ENCODE results near the genes RALGAPB, SLC32A1, ACTR5 and DHX35.

GRCh38 chr20:38433724-38434703, 38.6 kb upstream of the RALGAPB start:
- PRO-cap = no peak

- PRO-cap = no peak
Observed at GRCh38 chr20:38449104-38449751, 23.4 kb upstream of the RALGAPB start.

DNA sequence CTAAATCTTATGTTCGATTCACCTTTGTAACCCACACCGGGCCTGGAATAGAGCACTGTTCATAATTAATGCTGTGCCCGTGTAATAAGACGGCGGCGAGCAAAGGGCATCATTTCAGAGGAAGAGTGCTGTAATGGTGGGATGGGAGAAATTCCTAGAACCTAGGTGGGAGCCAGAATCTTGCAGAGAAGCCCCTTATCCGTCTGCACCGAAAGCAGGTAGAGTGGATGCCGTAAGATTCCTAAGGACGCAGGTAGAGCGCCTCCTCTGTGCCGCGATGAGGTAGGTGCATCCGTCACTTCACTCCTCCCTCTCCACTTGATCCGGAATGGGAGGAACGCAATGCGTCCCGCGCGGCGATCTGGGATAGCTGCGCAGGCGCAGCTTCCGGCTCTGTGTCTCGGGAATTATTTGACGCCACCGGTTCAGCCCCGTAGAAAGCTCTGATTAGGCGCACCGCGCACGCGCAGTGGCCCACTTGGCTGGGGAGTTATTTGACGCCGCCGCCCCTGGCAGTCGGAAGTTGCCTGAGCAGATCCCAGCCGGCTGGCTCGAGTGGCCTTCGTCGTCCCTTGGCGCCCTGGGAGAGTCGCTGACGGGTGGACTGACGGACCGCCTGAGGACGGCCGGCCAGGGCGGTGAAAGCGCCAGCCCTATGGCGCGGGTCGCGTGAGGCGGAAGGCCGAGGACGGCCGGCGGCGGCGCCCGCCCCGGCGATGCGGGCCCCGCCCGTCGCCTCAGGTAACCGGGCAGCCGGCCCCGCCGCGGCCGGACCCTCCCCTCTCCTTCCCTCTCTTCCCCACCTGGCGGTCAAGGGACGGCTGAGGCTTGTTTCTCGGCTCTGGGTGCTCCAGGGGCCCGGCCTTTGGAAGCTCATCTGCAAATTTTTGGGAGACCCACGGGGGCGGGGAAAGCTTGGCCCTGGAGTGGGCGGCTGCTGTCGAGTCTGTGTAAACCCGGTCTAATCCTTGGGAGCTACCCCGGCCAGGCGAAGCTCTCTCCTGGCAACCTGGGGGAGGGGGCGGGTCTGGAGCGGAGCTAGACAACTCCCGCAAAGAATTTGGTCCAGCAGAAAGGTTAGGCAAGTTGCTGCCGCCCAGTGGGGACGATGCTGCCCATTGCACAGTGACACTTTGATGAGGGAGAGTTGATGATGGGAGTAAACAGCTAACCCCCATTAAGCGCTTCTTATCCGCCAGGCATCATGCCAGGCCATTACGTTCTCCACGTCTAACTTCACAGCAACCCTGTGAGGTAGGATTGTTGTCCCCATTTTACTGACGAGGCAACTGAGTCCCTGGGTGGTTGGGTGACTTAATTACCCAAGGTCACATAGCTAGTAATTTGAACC, at the start of gene RALGAPB:
Gene RALGAPB (plus strand): TSS at position 515 of the 1,351 bp plus-strand sequence.
- PRO-cap = bidirectional peak, plus-strand start at position 534 of the sequence, minus-strand start at position 320 of the sequence

GRCh38 chr20:38723692-38724806, at the start of gene SLC32A1:
Gene SLC32A1 (plus strand): TSS chr20:38724486.
- PRO-cap = no peak

DNA sequence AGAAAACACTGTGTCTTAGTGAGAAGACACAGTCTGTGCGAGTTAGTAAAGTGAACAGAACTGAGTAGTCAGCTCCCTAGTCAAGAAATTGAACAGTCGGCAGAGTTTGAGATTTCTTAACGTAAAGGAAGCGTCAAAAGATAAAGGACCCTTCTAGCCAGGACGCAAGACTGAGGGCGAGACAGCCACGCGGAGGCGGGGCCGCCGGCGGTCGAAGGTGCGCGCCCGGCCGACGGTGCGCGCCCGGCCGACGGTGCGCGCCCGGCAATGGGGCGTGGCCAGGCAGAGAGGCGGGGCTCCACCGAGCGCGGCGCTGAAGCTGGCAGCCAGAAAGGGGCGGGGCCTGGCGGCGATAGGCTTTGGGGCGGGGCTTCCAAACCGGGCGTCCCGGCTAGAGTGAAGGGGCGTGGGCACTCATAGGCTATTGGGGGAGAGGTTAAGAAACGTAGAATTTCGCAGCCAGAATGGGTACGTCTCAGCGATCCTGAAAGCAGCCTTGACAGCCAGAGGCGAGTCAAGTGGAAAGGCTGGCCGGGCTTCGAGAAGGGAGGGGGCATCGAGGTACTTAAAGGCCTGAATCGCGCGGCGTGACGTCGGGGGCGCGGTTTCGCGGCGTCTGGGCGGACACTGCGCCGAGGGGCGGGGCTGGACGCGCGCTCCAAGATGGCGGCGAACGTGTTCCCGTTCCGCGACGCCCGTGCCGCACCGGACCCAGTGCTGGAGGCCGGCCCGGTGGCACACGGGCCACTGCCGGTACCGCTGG, at the start of gene ACTR5:
Gene ACTR5 (plus strand): TSS at position 645 of the 763 bp plus-strand sequence.
- PRO-cap = bidirectional peak, plus-strand start at position 684 of the sequence, minus-strand start at position 525 of the sequence

DNA sequence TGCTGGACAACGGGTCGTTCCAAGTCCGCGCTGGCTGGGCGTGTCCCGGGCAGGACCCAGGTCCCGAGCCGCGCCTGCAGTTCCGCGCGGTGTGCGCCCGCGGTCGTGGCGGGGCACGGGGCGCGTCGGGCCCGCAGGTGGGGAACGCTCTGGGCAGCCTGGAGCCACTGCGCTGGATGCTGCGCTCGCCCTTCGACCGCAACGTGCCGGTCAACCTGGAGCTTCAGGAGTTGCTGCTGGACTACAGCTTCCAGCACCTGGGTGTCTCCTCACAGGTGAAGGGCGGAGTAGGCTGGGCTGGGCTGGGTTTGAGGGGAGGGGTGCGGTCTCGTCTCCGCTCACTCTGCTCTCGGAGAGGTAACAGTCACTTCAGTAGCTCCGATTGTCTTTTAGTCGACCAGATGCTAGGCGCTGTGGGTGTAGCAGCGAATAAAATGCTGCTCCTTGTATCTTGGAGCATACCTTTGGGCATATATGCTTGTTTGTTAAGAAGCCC, 367 bp downstream of the ACTR5 start:
- PRO-cap = no peak

- PRO-cap = no peak
Observed at GRCh38 chr20:38840022-38841341, 35.0 kb downstream of the PPP1R16B start.

- PRO-cap = no peak
Observed at GRCh38 chr20:38845363-38846063, 40.0 kb downstream of the PPP1R16B start.

- PRO-cap = no peak
Observed at GRCh38 chr20:38859097-38859461, 53.6 kb downstream of the PPP1R16B start.

DNA sequence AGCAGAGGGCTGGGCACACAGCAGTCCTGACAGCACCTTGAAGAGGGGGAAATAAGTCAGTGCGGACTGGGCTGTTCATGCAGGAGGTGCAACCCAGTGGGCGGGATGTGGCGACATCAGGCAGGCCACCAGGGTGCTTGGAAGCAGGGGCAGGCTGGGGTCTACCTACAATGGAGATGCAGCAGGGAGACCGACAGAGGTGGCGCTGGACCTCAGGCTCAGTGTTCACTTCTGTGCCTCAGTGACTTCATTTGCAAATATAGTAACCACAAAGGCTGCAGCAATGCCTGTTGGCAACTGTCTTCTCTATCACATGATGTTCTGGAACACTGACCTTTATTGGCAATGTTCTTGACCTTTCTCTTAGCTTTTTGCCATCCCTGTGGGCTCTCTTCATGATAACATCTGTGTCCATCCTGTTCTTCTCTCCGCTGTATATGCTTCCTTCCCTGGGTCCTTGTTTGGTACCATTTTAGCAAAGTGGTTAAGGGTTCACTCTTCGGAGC, 44.7 kb upstream of the FAM83D start:
- PRO-cap = no peak

GRCh38 chr20:38951693-38952211, 10.4 kb upstream of the DHX35 start:
- PRO-cap = no peak

GRCh38 chr20:38961920-38963065, at the start of gene DHX35:
Gene DHX35 (plus strand): TSS chr20:38962344.
- PRO-cap = bidirectional peak, plus-strand start at chr20:38962368, minus-strand start at chr20:38962072

DNA sequence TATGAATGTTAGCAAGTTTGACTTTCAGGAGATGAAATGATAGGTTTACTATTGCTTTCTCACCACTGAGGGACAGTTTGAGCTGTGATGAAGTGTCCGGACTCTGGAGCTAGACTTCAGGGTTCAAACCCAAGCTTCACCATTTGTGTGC, 8.2 kb downstream of the DHX35 start:
- PRO-cap = no peak

DNA sequence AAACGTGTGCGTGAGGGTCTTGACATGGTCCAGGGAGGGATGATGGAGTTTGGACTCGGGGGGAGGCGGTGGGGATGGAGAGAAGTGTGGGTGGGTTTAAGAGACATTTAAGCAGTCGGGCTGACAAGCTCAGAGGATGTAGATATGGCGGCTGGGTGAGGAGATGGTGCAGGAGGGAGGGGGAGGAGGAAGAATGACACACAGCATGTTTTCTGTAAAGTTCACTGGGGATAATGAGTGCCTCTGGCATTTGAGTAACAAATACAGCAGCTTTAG, 107.8 kb downstream of the DHX35 start:
- PRO-cap = no peak

DNA sequence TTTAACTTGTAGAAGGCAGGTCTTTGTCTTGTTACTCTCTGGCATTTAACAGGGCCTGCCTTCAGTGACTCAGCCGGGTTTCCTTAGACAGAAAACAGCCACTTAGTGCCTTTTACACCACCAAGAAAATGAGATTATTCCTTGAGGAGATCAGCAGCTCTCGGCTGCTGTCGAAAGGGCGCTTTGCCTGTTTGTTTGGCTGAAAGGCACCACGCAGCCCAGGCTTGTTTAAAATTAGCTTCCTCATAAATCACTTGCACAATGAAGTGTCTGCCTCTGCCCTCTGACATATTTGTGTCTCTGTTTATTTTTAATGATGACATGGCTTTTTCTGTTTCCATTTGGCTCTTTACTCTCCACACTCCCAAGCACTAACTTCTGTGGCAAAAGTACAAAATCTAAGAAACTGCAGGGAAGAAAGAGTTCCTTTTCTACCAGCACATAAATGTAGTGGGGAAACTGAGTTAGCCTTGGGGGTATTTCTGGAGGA, 702.5 kb downstream of the MAFB start:
- PRO-cap = no peak

DNA sequence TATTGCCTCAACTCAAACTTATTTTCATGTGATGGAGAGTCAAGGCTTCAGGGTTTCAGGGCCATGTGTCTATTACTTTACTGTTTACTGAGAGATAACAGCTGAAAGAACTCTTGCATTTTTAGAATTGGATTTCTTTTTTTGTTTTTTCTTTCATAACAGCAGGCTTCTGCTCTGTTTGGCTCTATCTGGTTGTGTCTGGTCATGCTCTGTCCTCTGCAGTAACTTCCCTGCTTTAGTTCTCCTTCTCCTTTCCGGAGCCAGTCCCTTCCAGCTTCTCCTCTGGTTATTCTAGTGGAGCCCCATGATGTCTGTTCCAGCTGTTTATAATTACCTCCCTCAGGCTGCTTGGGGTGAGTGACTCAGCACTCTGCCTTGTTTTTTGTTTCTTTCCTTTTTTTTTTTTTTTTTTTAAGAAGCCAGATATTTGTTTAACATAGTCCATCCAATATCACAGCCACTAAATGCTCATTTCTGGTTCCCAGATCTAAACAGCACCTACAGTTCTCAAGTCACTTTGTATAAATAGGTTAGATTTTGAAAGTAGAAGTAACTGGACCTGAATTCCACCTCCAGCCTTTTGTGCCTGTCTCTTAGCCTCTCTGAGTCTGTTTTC, 409.6 kb downstream of the MAFB start:
- PRO-cap = no peak

DNA sequence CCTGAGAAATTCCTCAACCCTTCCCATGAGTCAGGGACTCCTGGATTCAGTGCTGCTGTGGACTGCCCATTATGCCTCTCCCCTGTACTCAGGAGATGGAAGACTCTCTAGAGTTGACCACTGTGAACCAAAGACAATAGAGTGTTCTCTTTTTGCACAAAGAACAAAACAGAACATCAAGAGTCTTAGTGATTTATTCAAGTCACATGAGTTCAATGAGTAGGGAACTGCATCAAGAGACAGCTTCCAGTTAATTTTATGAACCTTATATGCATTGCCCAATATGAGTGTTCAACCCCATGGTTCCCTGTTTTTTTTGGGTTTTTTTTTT, 224.4 kb downstream of the MAFB start:
- PRO-cap = no peak

- PRO-cap = no peak
Observed at GRCh38 chr20:40465027-40465436, 224.0 kb downstream of the MAFB start.

GRCh38 chr20:40619701-40620102, 69.3 kb downstream of the MAFB start:
- PRO-cap = no peak

DNA sequence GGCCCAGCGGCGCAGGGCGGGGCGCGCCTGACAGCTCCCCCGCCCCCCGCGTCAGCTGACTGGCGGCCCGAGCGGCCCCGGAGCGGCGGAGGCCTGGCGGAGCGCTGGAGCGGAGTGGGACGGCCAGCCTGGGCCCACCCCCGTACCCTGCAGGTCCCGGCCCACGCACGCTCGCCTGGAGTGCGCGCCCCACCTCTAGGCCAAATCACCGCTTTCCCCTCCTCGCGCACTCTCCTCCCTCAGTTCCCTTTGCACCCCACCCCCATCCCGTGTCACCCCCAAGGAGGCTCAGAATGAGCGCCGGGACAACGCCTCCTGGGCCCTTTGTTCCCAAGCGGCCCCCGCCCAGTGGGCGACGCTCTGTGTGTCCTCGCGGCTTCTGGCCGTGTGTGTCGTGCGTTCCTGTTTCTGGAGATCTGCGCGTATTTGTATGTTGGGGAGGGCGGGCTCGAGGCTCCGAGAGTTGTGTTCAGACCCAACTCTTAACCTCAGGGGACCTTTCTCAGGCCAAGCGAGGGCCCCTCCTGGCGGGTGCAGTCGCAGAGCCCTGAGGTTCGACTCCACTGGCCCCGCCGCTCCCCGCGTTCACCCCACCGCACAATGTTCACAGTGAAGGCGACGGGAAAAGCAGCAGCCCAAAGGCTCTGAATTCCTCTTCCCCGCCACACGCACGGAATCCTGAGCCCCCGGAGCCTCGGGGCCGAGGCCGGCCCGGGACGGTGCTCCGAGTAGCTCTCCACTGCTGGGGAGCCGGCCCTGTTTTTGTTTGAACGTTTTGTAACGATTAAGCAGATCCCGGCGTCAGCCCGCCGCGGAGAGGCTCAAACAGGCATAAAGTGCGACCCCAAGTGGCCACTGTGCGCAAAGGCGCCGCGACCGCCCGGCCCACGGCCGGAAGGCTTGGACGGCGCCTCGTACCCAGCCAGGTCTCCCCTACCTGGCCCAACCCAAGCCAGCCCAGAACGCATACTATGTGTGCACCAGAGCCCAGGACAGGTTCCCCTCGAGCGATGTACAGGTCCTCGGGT, 618 bp upstream of the MAFB start:
- PRO-cap = bidirectional peak, plus-strand start at position 62 of the sequence, minus-strand start outside the sequence; unidirectional peak, minus-strand start at position 738 of the sequence; unidirectional peak, minus-strand start at position 764 of the sequence

Data from left common carotid artery plus branches (tissue), 1 donor.